ENCODE measurements around a stretch of chr4.

DNA sequence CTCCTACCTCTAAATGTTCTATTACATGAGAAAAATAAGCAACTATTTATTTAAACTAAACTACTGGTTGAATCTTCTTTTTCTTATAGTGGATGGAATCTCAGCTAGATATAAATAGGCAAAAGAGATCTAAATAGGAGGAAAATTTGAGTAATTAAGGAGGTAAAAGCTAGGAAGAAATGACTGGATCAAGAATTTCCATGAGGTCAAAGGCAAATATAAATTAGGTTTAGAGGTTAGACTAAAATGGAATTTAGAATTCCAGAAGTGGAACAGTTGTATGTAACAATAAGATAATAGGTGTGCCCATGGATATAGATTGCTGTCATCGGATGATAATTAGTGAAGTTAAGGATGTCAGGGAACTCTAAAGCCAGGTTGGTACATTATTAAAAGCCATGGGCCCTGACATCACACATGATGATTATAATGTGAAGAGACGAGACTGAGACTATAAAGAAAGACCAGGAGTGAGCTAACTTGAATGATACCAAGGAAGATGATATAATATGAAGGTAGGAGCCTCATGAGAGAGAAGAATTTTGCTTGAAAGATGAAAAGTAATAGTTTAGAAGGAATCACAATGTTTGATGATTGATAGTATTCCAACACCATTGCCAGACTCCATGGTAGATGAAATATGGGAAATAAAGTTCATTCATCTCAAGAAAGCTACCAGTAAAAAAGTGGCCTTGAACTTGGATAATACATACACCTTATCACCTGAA lies 49.7 kb upstream of the PARM1 start:
- RRBS, result no CpG with 5 or more reads among the region's 2 CpGs

DNA sequence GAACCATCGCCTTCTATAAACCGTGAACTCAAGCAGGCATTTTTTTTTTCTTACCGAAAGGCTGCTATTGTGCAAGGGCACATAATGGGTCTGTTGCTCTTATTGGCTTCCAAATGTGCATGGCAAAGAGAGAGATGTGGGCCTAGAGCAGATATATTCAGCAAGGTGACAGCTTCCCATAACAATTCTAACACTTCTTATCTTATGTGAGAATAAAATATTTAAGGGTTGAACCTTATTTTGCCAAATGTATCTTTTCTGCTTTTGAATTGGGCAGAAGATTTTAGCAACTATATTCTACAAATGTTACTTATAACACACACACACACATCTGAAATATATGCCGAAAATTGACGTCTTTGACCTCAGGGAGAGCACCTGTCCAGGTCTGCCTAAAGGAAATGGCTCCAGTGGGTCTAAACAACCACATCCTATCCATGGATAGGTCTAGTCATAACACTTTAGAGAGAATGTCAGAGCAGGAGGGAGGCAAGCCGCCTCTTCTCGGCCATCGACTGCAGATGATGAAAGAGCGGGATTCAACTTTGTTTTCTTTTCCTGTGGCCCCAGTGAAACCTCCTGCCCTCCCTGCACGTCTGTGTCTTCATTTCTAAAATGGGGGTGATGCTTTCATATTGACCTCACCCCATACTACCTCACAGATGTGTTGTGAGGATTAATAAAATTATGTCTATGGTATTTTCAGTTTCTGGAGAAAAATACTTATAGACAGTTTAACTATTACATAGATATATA lies 115.9 kb downstream of the PARM1 start:
- RRBS, result no CpG with 5 or more reads among the region's 10 CpGs

DNA sequence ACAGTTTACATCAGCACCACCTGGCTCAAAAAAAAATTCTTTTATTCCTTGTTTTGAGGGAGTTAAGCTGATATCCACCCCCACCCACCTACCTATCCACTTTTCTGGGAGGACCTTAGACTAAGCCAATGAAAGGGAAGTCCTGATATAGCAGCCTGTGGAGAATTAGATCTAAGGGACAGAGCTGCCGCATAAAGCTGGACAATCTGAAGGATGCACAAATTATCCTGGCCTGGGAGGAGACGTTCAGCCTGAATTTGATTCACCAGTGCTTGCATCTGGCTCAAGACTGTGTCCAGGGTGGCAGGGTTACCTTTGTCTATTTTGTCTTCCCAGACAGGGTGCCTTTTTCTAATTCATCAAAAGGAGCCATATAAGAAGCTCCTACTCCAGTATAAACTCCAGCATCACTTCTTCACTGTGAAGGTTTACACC lies 264.3 kb downstream of the RCHY1 start:
- RRBS, result no CpG with 5 or more reads among the region's 2 CpGs

GRCh38 chr4:75513647-75514144 lies 507 bp downstream of the RCHY1 start:
- RRBS, result no CpG with 5 or more reads among the region's 12 CpGs

DNA sequence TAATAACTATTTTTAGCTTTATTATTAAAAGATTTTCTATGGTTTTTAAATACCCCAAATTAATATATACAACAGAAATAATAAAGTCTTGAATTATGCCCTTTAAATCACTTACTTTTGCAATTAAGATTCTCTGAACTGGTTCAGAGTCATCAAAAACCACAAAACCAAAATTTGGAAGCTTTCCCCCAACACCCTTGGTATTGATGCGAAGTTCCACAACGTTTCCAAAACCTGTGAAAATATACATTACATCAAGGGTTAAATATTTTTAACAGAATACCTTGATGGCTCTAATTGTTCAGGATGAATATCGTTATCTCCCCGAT lies 15.9 kb upstream of the CDKL2 start:
- RRBS, result no CpG with 5 or more reads among the region's 4 CpGs

- RRBS, result no CpG with 5 or more reads among the region's 11 CpGs
These were observed 1.5 kb downstream of the G3BP2 start for GRCh38 chr4:75671507-75672347.

- RRBS, result no CpG with 5 or more reads among the region's 3 CpGs
These were observed 16.4 kb upstream of the USO1 start for GRCh38 chr4:75707946-75708502.

DNA sequence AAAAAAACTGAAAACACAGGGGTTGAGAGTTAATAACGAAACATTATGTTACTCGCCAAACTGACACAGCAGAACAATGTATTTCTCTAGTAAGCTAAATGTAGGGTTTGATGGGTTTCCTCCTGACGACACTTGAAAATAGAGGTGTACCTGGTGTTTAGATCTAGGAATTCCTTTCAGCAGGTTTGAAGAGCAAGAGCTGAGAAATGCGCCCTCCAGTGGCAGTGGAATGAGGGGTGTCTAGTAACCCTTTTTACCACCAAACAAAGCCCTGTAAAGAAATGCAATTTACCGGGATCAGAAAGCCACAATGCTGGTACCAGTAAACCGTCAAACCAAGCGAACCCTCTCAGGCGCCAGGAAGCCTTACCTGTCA lies 483 bp upstream of the USO1 start:
- RRBS, result no CpG with 5 or more reads among the region's 8 CpGs

DNA sequence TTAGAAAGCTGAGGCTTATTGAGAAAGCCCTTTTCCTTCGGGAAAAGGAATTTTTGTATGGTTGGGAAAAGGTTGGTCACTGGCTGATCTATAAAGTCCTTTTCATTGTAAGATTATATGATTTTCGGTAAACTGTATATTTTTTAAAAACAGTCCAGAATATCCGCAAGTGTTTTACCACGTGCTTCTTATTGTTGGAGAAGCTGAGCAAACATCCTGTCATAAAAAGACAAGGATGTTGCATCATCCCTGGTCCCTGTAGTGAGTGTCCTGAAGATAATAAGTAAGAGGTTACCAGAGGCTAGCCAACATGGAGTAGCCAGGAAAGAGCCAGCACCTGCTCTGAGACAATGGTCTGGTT lies 5.2 kb downstream of the CXCL9 start:
- RRBS, result no CpG with 5 or more reads among the region's 4 CpGs

GRCh38 chr4:76010805-76011439 lies 3.6 kb upstream of the CXCL9 start:
- RRBS, result 95% methylated on average over 12 of the region's 32 CpGs

- RRBS, result no CpG with 5 or more reads among the region's 8 CpGs
These were observed 5.0 kb upstream of the CXCL10 start for GRCh38 chr4:76028143-76028801.

DNA sequence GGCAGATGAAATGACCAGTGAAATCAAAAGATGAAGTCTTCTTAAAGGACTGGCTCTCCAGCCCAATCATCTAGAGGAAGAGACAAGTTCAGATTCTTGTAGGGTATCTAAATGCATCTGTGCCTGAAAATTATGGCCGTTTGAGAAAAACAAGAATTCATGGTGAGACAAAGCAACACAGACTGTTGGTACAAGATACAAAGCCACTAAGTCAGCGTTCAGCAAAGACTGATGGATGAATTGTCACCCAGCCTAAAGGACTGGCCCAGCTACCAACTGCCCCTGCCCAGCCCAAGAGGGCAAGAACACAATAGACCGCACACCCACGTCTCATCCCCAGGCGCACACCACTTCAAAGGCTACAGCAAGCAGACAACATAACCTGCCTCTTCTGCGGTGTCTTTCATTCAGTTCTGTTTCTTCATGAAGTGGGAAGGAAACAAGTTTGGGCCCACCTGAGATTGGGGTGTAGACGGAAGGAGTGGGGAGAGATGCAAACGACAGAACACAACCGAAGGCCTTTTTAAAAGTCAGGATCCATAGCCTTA lies 882 bp downstream of the SCARB2 start:
- RRBS, result no CpG with 5 or more reads among the region's 9 CpGs

- RRBS, result no CpG with 5 or more reads among the region's 4 CpGs
These were observed 323 bp downstream of the STBD1 start for GRCh38 chr4:76307002-76307109.

GRCh38 chr4:76309480-76309901 lies 3.0 kb downstream of the STBD1 start:
- RRBS, result no CpG with 5 or more reads among the region's 2 CpGs

DNA sequence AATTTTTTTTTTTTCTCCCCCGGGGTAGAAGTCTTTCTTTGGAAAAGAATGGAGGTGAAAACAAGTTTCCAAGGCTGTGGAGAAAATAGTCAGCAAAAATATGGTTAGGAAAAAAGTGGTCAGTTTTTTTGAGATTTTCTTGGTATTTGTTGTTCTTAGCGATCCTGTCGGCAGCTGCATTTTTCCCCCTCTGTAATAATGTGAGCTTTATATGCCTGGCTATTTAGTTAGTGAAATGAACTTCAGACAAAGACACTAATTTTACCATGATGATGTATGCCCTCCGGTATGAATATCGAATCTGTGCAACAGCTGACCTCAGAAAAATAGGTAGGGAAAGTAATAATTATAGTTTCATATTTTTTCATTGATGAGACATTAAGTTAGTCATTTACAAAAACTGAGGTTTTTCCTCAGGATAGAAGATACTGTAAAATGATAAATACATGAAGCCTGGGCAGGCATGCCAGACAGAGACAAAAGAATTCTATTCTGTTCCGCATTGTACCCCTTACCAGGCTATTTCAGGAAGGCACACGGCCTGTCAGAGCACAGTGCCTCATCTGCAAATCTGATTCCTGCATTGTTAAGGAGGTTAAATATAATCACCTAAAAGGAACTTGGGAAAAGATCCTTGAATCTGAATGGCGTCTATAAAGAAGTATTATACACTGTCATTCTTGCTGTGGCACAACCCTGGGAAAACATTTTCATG lies 155.8 kb downstream of the SHROOM3 start:
- RRBS, result no CpG with 5 or more reads among the region's 8 CpGs

DNA sequence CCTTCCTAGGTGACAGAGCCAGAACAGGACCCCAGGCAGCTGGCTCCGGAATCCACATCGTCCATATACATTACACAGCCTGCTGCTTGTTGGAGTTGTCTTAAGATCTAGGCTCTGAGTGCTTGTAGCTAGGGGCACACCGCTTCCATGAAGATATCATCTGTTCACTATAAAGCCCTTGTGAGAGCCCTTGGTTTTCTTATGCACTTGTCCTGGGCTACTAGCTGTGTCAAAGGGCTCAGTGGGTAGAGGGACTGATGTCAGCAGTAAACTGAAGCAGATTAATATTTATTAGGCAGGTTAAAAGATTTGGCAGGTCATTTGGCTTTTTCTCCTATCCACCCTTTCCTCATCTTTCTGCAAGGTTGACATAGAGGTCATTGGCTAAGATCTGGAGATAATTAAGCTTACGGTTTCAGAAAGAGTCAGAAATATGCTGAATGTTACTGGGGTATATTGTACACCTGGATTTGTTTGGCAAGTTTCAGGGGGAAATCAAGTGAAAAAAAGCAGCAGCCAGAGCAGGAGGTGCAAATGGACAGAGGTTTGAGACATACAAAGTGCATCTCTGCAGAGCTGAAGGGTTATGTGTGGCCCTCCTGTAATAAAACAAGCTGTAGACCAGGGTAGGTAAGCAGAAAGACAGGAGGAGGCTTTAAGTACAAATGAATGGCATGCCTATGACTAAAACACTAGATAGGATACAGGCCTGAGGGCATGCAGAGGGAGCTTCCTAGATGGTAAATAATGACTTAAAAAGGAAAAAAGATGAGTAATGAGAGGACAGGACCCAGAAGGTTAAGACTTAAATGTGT lies 195.2 kb downstream of the SOWAHB start:
- RRBS, result no CpG with 5 or more reads among the region's 4 CpGs

DNA sequence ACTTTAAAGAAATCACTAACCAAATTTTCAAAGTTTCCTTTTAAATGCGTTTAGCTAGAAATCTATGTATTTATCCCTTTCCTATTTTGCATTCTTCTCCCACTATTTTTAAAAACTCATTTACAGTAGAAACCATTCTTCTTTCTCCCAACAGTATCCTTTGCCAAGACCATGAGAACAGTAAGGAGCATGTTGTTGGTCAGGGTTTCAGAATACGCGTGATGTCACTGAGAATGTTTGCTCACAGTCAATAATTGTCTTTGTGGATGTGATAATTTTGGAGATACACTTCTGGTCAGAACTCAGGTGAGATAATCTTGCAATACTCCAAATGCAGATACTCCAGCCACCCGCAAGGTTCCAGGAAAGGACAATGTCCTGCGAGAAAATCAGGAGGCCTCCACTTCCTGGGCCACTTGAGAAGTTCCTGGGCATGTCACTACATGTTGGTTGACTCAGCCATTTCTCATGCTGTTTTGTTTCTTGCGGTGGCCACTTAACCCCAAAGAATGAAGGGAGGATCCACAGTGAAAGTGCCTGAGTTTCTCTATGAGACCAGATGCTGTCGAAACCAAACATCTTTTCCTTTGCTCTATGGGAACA lies 116.2 kb downstream of the SOWAHB start:
- RRBS, result no CpG with 5 or more reads among the region's 7 CpGs

DNA sequence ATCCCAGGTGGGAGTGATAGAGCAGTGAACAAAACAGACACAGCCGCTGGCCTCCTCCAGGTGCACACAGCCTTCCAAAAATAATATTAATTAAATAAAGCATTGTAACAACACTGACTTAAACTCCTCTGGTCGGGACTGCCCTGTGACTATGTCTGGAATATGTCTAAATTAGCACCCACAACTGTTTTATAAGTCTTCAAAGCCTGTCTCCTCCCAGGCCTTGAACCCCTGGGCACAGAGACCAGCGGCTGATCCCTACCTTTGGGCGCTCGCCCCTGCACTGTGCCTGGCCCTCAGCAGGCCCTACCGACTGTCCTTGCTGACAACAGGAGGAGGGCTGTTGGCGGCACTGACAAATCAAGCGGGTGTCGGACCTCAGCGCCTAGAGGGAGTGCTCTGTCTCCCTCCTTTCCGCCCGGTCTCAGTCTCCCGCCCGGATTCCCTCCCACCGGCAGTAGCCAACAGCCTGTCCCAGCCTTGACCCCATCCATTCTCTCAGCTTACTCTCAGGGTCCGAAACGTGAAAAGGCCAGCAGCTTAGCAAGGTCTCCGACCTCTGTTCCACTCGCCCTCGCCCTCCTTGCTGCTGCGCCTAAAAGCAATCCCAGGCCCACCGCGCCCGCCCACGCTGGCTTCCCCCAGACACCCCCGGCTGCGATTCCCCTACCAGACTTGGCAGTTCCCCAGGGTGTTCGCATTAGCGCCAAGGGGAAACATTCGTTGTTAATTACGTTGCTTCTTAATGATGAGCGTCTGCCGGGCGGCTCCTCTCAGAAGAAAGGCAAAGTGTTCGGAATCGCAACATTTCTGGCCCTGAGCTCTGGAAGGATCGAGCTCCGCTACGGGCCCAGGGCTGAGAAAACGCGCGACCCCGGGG lies 96.3 kb downstream of the SOWAHB start:
- RRBS, result 92% methylated on average over 12 of the region's 43 CpGs

GRCh38 chr4:76886791-76887235 lies 11.1 kb downstream of the SOWAHB start:
- RRBS, result no CpG with 5 or more reads among the region's 5 CpGs

Data from Ishikawa (cell line).